Placental pericyte (primary cell): ENCODE results near the genes ADH1A, ADH1B, BANK1 and MANBA.

- CAGE, long polyA plus RNA, result no peak
These were observed 1.4 kb downstream of the RAP1GDS1 start for GRCh38 chr4:98262463-98263111.

- CAGE, long polyA plus RNA, result no peak
These were observed 91.1 kb downstream of the RAP1GDS1 start for GRCh38 chr4:98352227-98352791.

GRCh38 chr4:98932474-98933100 is 3.7 kb upstream of the EIF4E start:
- CAGE, long polyA plus RNA, result no peak

GRCh38 chr4:98996554-98996857 is 985 bp downstream of the METAP1 start:
- CAGE, long polyA plus RNA, result no peak

GRCh38 chr4:99087206-99087563 is 1.4 kb downstream of the ADH5 start:
- CAGE, long polyA plus RNA, result no peak

- CAGE, long polyA plus RNA, result no peak
These were observed at the start of gene ADH1A for GRCh38 chr4:99290653-99291128. Gene ADH1A (minus strand): TSS chr4:99290985.

DNA sequence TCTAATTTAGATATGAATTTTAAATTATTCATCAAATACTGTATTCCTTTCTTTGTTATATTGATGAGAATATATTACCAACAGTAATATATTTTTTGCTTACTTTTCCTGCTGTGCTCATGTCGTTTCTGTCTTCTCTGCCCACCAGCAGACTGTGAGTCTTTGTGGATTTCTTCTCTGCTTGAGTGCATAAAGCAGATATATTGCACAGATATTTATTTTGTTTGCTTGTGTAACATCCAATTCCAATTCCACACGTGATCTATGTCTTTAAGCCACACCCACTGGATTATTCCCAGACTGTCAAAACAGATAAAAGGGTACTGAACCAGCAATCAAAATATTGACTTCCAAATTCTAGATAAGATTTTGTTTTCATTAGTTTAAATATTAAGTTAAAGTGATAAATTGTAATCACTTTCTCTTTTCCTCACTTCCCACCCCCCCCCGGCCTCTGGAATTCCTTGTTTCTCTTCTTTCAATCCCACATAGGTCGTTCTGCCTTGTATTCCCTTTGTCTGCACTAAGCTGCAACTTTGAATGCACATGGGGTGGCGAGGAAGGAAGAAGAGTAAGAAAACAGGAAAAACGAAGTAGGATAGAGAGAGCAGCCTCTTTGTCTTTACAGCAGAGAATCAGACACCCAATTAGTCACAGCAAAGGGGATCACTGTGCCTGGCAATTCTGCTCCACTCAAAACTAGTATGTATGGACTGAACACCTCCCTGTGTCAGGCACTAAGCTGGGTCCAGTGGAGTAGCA is at the start of gene ADH1B:
ADH1B (minus strand) TSS at position 191 of the 762 bp plus-strand sequence.
- CAGE, long polyA plus RNA, result no peak

- CAGE, long polyA plus RNA, result no peak
These were observed 7.8 kb downstream of the ADH1C start for GRCh38 chr4:99344549-99345409.

GRCh38 chr4:99950410-99951102 is 481 bp upstream of the H2AZ1 start:
- CAGE, long polyA plus RNA, result no peak

- CAGE, long polyA plus RNA, result no peak
These were observed 461 bp downstream of the DDIT4L start for GRCh38 chr4:100189647-100190367.

GRCh38 chr4:100342847-100343123 is 152.5 kb upstream of the DDIT4L start:
- CAGE, long polyA plus RNA, result no peak

GRCh38 chr4:101345607-101346455 is 1.5 kb downstream of the PPP3CA start:
- CAGE, long polyA plus RNA, result no peak

DNA sequence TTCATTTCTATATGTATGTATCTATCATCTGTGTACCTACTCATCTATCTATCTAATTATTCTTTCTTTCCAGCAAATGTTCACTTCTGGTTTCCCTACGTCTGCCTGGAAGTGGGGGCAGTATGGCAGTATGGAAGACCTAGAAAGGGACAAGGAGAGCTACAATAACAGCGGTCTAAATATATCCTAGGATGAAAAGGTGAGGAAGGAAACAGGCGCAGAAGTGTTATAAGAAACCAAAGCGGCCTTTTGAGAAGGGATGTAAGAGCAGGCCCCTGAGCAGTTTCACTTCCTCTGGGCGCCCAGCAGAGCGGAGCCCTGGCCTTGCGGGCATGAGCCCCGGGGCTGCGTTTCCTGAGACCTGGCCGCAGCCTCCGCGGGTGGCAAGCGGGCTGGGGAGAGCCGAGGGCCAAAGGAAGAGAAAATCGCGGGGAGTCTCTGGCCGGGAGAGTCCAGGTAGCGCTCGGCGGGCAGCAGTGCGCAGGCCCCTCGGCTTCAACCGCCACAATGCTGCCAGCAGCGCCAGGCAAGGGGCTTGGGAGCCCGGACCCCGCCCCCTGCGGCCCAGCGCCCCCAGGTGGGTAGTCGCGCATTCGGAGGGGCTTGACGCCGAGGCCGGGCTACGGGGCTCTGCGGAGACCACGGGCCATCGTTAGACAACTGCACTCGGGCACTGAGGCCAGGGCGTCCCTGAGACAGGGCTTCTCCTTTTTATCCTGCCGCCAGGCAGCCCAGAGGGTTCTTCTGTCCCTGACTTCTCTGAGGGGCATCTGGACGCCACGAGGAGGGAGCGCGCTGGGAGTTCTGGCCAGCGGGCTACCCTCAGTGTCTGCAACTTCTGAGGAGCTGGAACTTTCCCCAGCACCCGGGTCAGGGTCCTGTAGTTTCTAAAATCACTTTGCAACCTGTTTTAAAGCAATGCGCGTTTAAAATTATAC is at the start of gene BANK1:
BANK1 (plus strand) TSS at position 357 of the 938 bp plus-strand sequence.
- CAGE, long polyA plus RNA, result no peak

- CAGE, long polyA plus RNA, result no peak
These were observed 65.6 kb downstream of the BANK1 start for GRCh38 chr4:101856155-101856566.

DNA sequence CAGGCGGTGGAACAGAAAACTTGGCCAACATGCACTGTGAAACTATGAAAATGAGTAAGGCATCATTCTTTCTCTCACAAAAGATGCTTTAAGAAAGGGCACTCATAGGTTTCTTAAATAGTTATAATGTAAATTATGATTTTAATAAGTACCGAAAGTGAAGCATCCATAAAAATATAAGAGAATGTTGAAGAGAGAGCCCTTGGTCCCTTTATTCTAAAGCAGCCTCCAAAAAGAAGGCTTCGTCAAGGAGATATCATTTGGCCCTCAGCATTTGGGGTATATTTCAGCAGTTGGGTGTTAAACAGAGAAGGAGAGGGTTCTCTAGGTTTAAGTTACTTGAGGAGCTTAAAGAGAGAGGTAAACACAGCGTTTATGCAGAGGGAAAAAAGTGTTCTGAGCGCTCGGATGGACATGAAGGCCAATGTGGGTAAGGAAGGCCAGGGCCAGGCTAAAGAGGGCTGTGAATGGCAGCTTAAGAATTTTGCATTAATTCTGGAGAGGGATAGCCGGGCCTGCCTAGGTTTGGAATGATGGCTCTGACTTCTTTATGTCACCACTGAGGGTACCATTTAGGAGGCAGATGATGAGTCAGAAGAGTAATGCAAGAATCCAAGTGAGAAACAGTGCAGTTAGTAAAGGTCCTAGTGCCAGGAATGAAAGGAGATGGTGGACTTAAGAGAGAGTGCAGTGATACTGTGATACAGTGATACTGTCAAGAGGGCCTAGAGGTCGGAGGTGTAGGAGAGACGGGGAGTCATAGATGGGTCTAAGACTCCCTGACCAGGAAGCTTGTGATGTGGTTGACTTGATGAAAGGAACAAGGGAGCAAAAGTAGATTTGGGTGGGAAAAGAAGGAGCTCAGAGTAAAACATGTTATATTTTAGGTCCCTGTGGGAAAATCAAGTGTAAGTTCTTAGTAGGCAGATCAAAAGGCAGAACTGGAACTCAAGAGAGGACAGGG is 84.6 kb downstream of the NFKB1 start:
- CAGE, long polyA plus RNA, result no peak

DNA sequence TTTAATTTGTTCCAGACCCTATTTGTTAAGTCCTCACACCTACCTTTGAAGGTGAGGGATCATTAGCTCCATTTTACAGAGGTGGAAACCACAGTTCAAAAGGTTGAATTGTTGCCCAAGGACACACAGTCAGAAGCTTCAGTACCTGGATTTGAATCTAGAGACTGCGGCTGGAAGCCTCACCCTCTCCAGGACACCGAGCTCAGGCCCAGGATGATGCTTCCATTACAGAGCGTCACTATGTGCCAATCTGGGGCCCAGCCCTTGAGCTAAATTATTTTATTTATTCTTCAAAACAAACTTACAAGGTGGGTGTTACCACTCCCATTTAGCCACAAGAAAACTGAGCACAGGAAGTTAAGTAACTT is 129.3 kb downstream of the NFKB1 start:
- CAGE, long polyA plus RNA, result no peak

DNA sequence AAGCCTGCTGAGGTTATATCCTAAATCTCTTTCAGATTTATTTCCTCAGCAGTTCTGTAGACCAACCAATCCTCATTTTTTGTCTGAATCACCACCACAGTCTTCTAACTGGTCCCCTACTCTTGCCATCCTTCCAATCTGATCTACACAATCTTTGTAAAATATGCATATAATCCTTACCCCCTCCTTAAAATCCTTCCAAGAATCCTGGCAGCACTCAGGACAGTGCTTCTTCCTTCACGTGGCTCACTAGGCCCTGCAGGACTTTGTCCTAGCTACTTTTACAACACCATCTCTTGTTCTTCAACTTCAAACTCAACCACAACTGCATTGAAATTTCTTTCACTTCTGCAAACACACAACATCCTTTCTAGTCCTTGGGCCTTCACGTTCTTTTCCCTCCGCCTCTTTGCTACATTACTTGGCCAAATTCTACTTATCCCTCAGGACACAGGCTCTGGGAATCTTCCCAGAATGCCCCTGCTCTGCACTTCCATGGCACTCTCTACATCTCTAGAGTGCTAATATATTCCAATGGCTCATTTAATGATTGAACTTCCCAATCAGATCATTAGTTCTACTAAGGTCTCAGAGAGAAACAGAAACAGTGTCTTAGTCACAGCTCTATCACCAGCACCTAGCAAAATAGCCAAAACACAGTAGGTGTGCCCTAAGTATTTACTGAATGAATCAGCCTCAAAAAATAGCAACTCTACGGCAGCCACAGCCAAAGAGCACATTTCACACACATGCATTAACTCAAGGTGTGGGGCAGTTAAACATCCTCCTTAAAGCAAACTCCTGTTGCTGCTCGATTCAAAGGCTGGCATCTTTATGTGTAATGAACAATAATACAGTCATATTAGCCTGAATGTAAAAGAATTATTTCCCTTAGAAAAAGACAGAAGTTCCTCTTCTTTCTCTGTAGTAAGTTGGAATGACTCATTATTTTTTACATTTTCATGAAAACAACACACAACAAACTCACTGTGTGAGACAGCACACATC is 73.3 kb downstream of the MANBA start:
- CAGE, long polyA plus RNA, result no peak

DNA sequence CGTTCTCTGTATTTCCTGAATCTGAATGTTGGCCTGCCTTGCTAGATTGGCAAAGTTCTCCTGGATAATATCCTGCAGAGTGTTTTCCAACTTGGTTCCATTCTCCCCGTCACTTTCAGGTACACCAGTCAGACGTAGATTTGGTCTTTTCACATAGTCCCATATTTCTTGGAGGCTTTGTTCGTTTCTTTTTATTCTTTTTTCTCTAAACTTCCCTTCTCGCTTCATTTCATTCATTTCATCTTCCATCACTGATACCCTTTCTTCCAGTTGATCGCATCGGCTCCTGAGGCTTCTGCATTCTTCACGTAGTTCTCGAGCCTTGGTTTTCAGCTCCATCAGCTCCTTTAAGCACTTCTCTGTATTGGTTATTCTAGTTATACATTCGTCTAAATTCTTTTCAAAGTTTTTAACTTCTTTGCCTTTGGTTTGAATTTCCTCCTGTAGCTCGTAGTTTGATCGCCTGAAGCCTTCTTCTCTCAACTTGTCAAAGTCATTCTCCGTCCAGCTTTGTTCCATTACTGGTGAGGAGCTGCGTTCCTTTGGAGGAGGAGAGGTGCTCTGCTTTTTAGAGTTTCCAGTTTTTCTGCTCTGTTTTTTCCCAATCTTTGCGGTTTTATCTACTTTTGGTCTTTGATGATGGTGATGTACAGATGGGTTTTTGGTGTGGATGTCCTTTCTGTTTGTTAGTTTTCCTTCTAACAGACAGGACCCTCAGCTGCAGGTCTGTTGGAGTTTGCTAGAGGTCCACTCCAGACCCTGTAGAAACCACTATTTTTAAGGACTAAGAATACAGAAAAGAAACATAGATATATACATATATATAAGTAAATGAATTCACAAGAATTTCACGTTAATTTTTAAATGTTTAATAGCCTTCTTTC is 58.7 kb downstream of the MANBA start:
- CAGE, long polyA plus RNA, result no peak

DNA sequence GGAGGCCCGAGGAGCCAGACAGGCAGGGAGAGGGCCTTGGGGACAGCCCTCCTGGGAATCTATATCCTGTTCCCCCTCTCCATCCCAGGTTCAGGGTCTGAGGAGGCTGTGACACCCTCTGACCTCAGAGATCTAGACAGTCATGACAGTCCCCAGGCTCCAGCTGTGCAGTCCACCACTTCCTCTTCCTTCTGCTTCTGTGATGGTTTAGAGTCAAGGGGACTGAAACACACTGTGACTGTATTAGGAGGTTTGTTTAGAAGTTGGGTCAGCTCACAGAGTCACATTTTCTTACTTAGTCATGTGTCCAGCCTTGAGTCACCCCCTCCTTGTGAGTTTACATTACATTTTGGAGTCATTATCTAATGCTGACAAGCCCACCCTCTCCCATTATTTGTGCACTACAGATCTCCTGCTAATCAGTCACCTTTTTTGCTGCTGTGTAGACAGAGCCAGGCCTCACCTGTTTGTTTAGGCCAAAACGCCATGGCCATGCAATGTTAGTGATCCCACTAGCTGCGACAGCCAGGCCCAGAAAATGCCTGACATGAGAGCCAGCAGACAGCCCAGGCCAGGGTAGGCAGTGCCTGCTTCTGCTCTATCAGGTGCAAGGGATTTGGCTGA is 26.0 kb downstream of the MANBA start:
- CAGE, long polyA plus RNA, result no peak

GRCh38 chr4:102759947-102761120 is at the start of gene MANBA:
Gene MANBA (minus strand): TSS chr4:102760968.
- CAGE, long polyA plus RNA, result no peak